Daoy (cell line): ENCODE data around the gene PLEKHS1.

DNA sequence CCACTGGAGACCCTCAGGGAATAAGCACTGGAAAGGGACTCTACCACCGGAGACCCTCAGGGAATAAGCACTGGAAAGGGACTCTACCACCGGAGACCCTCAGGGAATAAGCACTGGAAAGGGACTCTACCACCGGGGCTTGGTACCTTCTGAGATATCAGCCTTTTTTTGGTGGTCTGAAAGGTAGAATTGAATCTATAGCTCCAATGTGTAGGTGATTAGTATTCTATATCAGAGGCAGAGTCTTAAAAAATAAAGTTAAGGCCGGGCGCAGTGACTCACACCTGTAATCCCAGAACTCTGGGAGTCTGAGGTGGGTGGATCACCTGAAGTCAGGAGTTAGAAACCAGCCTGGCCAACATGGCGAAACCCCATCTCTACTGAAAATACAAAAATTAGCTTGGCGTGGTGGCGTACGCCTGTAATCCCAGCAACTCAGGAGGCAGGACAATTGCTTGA lies 3.1 kb downstream of the ACSL5 start:
- RAMPAGE, long total RNA: no peak

- RAMPAGE, long total RNA: no peak
Measured at GRCh38 chr10:112385057-112385690, 11.3 kb downstream of the ACSL5 start.

- RAMPAGE, long total RNA: no peak
Measured at GRCh38 chr10:112445649-112446645, 767 bp downstream of the ZDHHC6 start.

GRCh38 chr10:112652359-112652707 lies 205.3 kb downstream of the VTI1A start:
- RAMPAGE, long total RNA: no peak

DNA sequence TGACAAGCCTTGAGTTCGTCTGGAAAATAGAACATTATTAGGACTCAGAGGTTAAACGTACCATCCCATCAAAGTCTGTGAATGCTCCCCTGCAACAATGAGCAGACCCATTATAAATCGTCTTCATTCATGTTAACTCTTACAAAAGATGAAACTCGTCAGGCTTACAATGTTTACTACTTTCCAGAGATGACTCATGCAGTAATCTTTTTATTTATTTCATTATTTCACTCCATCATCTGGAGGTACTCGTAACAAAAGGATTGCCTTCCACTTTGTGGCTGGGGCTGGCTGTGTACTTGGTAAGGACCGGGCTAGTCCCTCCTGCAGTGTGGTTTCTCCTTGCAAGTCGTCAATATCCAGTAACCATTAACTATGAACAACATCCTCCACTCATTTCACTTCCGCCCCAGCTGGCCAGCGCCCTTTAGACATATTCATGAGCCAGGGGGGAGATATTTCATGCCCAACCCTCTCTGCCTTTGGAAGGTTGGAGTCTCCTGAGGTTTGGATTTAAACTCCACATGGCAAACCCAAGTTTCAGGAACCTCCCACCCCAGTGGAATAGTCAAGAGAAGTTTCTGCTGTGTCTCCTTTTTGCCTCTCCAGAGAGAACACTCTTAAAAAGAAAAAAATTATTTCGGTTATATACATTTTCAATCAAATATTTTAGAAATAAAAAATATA lies 206.8 kb upstream of the TCF7L2 start:
- RAMPAGE, long total RNA: no peak

GRCh38 chr10:112831437-112831816 lies 118.6 kb upstream of the TCF7L2 start:
- RAMPAGE, long total RNA: no peak

DNA sequence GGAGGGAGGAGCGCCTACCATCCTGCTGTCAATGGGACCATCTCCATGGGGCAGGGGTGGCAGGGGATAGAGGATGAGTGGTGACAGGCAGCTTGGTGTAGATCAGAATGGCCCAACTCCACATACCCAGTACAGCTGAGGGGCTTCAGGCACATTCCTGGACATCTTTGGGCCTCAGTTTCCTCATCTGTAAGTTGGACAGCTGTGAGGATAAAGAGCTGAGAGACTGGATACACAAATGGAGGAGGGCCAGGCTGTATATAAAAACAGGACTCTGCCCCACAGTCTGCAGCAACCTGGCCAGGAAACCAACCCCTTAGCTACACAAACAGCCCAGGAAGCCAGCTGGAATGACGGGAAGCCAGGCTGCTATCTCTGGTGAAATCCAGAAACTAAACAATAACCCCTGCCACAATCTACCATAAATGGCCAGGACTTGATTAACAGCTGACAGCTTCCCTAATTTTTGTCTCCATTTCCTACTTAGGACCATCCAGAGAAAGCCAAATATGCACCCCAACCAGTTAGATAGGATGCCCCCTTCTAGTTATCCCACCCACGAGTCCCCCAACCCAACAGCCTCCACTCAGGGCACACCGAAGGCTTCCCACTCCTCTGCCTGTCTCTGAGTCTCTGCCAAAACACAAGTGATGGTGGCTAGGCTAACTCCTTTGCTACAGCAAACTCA lies 110.1 kb upstream of the TCF7L2 start:
- RAMPAGE, long total RNA: no peak

GRCh38 chr10:112952998-112953629 lies 3.1 kb downstream of the TCF7L2 start:
- RAMPAGE, long total RNA: no peak

GRCh38 chr10:113005329-113006143 lies 55.5 kb downstream of the TCF7L2 start:
- RAMPAGE, long total RNA: no peak

DNA sequence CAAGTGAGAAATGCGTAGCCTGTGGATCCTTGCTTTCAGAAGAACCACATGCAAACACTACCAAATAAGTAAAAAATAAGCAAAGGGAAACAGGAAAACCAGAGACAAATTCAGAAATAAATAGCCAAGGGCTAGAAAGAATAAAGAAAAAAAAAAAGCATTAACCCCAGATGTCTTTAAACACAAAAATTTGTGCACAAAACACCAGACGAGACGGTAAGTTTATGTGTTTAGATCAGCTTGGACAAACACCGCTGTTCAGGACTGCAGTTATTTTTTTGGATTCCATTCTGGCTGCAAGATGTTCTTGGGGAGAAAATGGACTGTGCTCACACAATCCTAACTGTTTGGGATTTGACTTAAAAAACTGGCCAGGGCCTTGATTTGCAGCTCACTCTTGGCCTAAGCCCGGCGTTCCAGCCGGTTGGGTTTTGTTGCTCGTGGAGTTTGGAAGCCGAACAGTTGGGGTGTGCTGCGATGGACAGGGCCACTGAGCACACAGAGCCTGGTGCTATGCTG lies 168.0 kb upstream of the HABP2 start:
- RAMPAGE, long total RNA: no peak

- RAMPAGE, long total RNA: no peak
Measured at GRCh38 chr10:113425504-113425997, 127.3 kb upstream of the HABP2 start.

GRCh38 chr10:113476253-113476591 lies 76.6 kb upstream of the HABP2 start:
- RAMPAGE, long total RNA: no peak

DNA sequence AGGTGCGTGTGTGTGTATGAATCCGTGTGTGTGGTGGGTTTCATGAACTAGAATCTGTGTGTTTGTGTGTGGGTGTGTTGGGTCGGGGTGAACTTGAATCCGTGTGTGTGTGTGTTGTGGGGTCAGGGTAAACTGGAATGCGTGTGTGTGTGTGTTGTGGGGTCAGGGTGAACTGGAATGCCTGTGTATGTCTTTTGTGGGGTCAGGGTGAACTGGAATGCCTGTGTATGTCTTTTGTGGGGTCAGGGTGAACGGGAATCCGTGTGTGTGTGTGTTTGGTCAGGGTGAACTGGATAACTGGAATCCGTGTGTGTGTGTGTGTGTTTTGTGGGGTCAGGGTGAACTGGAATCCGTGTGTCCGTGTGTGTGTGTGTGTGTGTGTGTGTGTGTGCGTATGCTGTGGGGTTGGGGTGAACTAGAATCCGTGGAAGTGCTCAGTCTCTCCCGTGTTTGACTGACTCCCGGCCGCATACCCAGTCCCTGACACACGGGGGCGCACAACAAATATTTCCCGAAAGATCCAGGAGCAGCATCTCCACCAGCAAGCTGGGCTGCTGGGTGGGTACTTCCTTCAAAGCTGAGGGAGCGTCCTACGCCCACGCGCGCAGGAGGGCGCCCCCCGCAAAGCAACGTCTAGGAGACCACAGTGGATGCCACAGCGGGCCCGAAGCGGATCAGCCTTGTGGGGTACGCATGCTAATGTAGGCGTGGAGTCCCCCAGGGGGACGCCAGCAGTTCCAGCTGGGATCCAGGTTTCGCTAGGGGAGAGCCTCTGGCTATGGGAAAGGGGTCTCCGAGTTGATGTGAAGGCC lies 843 bp upstream of the CASP7 start:
- RAMPAGE, long total RNA: no peak

DNA sequence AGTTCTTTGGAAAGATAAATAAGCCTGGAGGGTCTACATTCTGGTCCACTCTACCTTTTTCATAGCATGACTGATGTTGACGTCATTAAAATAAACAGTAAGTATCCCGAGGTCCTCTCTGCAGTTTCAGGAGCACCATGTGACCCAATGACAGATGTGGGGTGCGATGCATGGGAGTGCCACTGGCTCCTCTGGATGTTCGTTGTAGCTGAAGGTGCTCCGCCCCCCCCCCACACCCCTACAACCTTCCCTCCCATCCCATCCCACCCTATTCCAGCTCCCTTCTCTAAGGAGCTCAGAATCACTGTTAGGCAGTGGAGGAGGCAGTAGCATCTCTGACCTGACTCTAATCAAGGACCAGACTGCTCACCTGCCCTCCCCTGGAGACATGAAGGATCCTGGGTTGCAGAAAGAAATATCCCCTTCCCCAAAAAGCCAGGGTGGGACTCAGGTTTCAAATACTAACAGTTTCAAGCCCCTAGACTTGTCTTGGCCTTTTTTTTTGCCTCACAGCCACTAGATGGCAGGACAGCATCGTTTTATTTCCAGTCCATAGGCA lies 25.1 kb downstream of the CASP7 start:
- RAMPAGE, long total RNA: no peak

DNA sequence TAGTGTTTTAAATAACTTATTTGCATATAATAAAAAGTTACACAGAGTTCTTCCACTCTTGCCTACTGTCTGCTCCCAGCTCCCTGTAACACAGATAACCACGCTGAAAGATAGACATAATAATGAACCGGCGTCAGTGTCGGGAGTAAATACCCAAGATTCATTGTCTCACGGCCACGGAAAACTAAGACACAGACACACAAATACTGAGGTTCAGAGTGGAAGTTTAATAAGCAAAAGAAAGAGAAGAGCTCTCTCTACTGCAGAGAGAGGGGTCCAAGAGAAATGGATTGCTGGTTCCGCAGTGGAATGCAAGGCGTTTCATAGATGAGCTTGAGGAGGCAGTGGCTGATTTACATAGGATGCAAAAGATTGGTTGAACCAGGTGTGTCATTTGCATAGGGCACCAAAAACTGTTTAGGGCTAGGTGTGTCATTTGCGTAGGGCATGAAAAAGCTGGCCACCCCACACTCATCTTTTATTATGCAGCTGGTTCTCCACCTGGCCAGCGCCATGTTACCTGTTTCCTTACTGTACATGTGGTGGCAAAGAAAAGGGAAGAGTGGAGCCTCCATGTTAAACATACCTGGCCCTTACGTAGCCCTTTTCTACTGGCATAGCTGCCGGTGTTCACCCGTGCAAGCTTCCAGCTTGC lies 32.9 kb downstream of the CASP7 start:
- RAMPAGE, long total RNA: no peak

DNA sequence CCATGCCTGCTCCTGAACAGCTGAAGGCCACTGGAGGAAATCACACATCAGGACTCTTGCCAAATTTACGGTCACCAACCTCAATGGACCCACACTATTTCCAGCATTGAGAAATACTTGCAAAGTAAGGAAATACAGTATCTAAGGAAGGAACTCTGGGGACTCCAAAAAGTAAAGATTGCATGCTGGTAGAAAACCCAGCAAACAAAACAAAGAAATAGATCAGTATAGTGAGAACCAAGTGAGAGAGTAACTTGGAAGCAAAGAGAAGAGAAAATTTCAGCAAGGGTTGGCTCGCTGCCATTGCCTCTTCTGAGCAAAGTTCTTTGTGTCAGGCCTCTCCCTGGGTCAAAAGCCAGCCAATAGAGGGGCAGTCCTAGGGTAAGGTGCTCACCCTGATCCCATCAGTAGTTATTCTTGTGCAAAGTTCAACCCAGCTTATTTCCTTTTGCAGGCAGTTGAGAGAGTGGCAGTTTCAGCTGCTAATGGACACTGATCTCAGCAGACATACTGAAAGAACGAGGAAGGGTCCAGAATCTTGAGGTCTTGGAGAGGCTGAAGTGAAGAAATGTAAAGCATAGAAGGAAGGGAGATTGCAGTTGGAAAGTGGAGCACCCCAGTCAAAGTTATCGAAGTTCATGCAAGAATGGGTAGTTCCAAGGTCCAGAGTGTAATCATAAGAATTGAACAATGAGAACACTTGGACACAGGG lies 4.9 kb upstream of the PLEKHS1 start:
- RAMPAGE, long total RNA: no peak

GRCh38 chr10:113750917-113751863 lies at the start of gene PLEKHS1:
Gene PLEKHS1 (plus strand): TSS chr10:113751682.
- RAMPAGE, long total RNA: no peak

DNA sequence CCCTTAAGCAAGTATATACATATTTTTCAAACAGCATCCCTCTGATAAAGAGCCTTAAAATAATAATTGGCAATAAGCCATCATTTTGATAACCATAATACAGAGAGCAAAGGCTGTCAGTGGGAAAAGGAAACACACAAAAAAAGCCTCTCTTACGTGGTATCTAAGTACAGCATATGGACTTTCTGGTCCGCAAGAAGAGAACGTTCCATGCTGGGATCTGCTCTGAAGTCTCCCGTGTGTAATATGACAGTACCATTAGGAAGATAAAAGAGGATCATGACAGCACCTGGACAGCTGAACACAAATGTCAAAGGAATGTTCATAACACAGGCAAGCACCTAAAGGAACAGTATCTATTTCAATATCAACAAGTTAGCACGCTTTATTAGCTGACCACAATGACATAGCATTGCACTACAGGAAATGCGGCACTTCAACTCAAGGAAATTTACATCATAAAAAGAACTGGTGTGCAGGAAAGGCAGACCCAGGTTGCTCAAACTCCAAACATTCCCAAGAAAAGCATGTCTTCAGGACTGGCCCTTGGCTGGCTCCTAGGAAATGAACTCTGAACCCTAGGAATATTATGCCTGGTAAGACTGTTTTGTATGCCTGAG lies 9.8 kb downstream of the DCLRE1A start:
- RAMPAGE, long total RNA: no peak

- RAMPAGE, long total RNA: no peak
Measured at GRCh38 chr10:113856142-113856612, 1.7 kb downstream of the NHLRC2 start.

GRCh38 chr10:113859356-113860100 lies 5.1 kb downstream of the NHLRC2 start:
- RAMPAGE, long total RNA: no peak